Bronchus (tissue), 1 donor: ENCODE data around the genes MIS18BP1 and MGAT2.

GRCh38 chr14:45252899-45253722 is at the start of gene MIS18BP1:
Gene MIS18BP1 (minus strand): TSS chr14:45253202.
- PRO-cap, result bidirectional peak, plus-strand start at chr14:45253282, minus-strand start at chr14:45253195; bidirectional peak, plus-strand start at chr14:45253632, minus-strand start at chr14:45253524

GRCh38 chr14:49619619-49620484 is 574 bp downstream of the RPL36AL start:
- PRO-cap, result bidirectional peak, plus-strand start at chr14:49620327, minus-strand start at chr14:49620278

- PRO-cap, result bidirectional peak, plus-strand start at chr14:49620769, minus-strand start at chr14:49620620; bidirectional peak, plus-strand start at chr14:49621298, minus-strand start at chr14:49621211
These were observed at the start of gene MGAT2 for GRCh38 chr14:49620485-49621449. Gene MGAT2 (plus strand): TSS chr14:49620799.

DNA sequence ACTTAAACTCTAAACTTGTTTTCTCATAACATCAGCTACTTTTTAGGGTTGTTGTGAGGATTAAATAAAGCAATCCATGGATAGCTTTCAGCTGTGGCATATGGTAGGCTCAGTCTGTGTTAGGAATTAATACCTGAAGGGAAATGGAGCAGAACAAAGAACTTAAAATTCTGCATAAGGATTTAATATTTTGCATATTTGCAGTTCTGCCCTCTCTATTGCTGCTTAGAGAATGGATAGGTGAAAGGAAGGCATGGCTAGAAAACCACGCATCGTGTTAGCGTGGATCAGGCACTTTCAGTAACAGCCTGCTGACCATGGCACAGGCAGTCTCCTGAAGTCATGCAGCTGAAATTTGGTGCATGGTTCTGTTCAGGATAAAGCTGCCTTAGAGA is 2.7 kb downstream of the KLHDC2 start:
- PRO-cap, result no peak

GRCh38 chr14:49779223-49779969 is 11.4 kb downstream of the KLHDC2 start:
- PRO-cap, result no peak

DNA sequence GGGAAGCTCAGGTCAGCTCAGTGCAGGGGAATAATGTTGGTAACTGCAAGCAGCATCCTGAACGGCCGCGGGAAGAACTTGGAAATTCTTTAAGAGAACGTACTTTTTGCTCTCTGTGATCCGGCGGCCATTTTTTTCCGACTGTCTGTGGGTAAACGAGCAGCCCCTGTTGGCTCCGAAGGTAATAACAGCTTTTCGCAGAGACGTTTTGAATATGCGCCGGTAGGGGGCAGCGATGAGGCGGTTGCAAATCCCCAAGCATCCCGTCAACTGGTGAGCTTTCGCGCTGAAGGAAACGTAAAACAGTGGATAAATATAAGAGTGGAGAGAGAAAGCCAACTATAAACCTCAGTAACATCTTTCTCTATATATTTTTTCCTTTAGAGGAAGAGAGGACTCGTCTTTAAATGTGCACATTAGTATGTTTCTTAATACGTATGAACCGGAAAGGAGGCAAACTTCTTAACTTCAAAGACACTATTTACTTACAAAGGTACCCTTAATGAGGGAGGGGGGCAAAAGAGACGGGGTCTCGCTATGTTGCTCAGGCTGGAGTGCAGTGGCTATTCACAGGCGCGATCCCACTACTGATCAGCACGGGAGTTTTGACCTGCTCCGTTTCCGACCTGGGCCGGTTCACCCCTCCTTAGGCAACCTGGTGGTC is 9.6 kb upstream of the NEMF start:
- PRO-cap, result bidirectional peak, plus-strand start at position 232 of the sequence, minus-strand start at position 143 of the sequence; unidirectional peak, minus-strand start at position 566 of the sequence

DNA sequence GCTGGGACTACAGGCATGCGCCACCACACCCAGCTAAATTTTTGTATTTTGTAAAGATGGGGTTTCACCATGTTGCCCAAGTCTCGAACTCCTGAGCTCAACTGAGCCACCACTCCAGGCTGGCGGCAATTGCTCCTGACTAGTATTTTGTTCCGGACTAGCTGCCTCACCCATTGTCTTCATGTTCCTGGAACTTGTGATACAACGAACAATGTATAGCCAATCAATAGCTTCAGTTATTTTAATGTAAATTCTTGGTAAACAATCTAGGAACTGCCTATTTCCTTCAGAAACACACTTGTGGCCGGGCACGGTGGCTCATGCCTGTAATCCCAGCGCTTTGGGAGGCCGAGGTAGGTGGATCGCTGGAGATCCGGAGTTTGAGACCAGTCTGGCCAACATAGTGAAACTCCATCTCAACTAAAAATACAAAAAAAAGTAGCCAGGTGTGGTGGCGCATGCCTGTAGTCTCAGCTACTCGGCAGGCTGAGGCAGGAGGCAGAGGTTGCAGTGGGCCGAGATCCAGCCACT is 8.3 kb upstream of the ARF6 start:
- PRO-cap, result no peak

DNA sequence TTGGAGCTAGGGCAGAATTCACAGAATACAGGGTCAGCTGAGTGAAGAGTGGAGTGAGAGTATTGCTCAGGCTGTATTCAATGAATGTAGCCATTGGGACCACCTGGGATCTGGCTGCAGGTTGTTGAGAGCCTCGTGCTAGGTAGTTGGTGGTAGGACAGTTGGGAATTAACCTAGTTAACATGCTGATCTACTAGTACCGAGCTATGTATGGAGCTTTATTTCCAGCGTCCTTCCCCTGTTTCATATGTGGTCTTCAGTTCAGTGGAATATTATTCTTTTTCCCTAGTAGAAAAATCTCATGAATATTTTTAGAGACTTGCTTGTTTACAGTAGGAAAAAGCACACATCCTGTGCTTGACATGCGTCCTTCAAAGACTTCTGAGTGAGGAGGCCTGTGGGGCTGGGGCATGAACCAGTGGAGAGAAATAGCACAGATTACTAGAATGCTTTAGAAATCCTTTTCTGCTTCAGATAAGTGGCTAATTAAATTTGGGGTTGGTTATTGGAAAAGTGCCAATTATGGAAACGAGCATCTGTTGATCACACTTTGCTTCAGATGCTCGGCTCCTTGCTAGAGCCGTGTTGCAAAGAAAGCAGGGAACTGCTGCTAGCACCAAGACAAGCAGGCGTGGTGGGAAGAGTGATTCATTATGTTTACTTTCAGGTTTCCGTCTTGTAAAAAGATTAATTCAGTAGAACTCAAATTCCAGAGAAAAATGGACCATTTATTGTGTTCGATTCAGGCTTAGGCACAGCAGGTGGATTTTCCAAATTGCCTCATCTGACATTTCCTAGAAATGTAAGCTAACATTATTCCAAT is 53.6 kb downstream of the ARF6 start:
- PRO-cap, result no peak

- PRO-cap, result bidirectional peak, plus-strand start at chr14:49973097, minus-strand start at chr14:49972893
These were observed 80.0 kb downstream of the ARF6 start for GRCh38 chr14:49972774-49973396.

- PRO-cap, result bidirectional peak, plus-strand start at chr14:49999382, minus-strand start at chr14:49999257
These were observed 106.3 kb downstream of the ARF6 start for GRCh38 chr14:49999063-49999782.

- PRO-cap, result bidirectional peak, plus-strand start at chr14:50045231, minus-strand start at chr14:50045135
These were observed 71.3 kb downstream of the VCPKMT start for GRCh38 chr14:50044883-50045586.

DNA sequence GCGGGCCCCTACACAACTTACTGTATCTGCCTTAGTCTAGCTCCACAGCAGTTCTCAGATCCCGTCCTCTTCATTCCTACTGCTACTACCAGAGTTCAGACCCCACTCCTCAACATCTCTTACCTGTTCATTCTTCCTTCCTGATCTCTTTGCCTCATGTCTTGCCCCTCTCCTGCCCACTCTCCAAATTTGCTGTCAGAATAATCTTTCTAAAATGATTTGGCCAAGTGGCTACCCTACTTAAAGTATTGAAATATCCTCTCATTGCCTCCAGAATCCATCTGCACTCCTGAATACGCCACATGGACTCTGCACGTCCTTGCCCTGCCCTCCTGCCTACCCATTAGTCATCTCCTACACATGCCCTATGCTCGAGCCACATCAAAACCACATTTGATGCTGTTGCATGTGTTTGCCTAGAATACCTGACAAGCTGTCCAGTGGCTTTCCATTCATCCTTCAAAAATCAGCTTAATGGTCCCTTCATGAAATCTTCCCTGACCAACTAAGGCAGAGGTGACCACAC is 17.1 kb downstream of the VCPKMT start:
- PRO-cap, result no peak

DNA sequence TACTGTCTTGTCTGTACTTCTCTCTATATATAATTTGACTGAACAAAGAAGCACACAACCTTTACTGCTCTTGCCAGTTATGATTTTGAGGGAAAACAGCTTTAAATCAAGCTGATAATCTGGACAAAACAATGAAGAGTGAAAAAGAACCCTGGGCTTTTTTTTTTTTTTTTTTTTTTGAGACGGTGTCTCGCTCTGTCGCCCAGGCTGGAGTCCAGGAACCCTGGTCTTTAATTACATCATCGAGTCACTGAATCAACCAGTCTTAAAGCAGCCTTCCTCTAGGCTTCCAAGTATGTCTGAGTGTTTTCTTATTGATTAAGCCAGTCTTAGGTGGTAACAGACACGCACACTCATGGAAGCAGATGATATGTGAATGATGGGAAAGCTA is 5.9 kb upstream of the VCPKMT start:
- PRO-cap, result no peak

- PRO-cap, result no peak
These were observed 409 bp upstream of the ATL1 start for GRCh38 chr14:50559561-50559911.

- PRO-cap, result bidirectional peak, plus-strand start at chr14:50667872, minus-strand start at chr14:50667849
These were observed 459 bp downstream of the SAV1 start for GRCh38 chr14:50667804-50667890.

DNA sequence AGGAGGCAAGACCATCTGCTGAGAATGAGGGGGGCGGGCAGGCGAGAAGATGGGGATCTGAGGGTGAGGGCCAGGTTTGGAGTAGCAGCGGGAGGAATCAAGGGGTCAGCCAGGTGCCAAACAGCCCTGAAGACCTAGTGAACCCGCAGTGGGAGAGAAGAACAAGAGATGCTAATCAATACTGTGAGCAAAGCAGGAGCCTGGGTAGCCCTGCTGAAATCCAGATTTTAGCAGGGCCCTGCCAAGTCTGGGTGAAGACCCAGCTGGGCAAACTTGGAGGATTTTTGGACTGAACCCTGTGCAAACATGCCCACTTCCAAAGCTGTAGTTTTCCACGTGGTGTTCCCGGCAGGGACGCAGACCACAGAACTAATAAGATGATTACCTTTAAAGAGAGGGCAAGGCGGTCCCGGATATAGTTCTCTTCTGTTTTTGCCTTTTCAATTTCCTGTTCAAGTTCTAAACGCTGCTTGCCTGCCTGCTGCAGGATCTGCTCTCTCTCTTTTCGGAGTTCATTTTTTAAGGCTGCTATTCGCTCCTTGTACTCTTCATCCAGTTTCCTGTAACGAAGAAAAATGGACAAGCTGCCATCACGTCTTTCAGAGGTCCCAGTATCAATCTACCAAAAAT is 60.8 kb downstream of the NIN start:
- PRO-cap, result no peak

DNA sequence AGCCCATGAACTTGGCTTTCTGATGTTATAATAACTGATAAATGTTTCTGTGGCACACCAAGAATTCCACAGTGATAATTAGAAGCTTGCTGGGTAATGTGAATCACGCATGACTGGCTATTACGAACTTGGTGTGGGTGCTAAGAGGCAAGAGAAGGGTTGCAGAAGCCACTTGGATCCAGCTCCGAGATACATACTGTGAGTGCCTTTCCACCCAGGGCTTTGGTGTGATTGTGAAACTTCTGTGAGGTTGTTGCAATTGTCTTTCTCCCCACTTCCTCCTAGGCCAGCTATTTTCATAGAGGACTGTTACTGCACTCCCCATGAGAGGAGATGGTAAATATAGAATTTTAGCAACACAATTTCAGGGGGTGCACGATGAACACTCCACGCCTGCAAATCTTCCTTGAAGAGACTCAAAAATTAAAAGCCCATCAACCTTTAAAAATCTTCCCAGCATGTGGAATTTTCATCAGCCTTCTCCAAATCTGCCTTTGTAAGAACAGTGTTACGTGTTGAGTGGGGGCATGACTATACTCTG is 15.9 kb downstream of the PYGL start:
- PRO-cap, result no peak

DNA sequence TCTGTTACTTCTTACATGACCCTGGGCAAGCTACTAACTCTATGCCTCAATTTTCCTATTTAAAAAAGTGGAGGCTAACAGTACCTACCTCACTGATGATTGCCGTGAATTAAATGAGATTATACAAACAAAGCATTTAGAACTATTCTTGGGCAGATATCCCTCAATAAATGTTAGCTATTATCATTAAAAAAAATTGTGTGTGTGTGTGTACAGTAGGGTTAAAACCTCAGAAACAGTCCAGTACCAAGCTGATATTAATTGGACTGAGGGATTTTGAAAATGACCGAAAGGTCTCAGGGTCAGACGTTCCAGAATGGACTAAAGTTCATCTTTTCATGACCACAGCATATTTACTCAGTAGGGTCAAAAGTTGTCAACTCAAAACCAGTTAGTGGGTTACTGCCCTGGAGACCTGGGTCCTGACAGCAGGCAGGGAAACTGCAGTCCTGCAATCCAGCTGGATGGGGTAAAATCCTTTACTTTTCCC is 8.8 kb downstream of the PYGL start:
- PRO-cap, result no peak

DNA sequence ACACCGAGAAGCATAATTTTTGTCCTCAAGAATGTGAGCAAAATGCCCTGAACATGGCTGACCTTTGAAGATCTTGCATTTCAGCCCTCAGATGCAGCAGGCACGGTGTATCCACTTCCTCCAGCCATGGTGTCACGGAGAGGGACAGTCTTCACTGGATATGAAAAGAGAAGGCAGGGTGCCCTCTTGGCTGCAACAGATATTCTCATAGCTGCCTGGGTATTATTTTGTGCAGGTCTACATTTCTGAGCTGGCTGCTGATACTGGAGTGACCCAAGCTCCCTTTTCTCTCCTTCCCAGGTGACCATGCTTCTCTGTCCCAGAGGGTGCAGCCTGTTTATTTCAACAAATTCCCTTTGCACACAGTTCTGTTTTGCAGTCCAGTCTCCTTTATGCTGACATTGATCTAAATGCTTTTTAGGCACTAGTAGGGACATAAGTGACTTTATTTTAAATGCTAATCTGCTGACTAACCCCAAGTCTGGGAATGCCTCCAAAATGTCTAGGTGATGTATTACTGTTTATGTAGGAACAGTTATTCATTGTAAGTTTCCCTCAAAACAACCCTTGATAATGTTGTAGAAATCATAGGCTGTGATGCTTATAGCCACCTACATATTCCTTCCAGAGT is 17.4 kb upstream of the PYGL start:
- PRO-cap, result no peak

GRCh38 chr14:51139099-51139508 is 44.2 kb upstream of the TRIM9 start:
- PRO-cap, result no peak